Lower leg skin (tissue), 2 donors: ENCODE data around the genes ARF6 and TRIM9.

- PRO-cap = no peak
- RAMPAGE, long total RNA, 2 experiments = no peak in any of the 2 experiments
Measured at GRCh38 chr14:47900959-47901824, 225.8 kb upstream of the MDGA2 start.

DNA sequence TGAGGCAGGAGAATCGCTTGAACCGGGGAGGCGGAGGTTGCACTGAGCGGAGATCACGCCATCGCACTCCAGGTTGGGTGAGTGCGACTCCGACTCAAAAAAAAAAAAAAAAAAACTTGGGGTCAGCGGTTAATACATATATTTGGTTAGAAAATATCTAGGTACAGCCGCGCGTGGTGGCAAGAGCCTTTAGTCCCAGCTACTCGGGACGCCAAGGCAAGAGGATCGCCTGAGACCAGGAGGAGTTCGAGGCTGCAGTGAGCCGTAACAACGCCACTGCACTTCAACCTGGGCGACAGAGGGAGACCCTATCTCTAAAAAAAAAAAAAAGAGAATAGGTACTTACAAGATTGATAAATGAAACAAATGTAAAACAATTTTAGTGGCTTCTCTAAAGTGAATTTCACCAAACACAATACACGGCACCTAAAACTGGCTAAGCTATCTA is 888 bp downstream of the RPS29 start:
- PRO-cap = no peak
- RAMPAGE, long total RNA, 2 experiments = no peak in any of the 2 experiments

DNA sequence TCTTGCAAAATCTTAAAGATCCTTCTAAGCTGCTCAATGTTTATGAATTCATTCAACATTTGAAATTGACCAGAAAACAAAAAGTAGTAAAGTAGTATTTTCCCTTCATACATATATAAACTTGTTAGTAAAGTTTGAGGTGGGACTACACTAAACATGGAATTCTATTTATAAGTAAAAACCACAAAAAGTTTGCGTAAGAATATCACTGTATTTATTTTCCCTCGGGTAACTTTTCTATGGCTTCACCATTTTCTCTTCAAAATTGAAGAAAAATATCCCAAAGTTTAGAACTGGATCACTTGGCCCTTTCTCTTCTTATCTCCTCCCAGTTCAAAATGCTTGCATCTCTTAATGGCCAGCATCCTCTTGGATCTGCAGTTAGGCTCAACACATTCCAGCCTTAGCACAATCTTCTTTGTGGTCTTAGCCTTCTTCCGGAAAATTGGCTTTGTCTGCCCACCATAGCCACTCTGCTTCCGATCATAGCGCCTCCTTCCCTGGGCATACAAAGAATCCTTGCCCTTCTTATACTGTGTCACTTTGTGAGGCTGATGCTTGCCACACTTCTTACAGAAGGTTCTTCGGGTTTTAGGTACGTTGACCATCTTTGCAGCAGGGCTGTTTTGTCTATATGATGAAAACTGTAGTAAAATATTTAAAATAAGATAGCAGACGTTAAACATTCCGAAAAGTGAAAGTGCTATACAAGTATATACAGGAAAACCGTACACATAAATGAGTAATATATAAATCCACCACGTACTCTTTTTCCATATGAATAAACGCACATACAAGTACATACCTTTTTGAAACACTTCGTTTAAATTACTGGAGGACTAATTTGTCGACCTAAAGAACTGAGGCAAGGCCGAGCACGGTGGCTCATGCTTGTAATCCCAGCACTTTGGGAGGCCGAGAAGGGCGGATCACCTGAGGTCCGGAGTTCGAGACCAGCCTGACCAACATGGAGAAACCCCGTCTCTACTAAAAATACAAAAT is 1.6 kb downstream of the RPL36AL start:
- PRO-cap = no peak
- RAMPAGE, long total RNA, 2 experiments = no peak in any of the 2 experiments

DNA sequence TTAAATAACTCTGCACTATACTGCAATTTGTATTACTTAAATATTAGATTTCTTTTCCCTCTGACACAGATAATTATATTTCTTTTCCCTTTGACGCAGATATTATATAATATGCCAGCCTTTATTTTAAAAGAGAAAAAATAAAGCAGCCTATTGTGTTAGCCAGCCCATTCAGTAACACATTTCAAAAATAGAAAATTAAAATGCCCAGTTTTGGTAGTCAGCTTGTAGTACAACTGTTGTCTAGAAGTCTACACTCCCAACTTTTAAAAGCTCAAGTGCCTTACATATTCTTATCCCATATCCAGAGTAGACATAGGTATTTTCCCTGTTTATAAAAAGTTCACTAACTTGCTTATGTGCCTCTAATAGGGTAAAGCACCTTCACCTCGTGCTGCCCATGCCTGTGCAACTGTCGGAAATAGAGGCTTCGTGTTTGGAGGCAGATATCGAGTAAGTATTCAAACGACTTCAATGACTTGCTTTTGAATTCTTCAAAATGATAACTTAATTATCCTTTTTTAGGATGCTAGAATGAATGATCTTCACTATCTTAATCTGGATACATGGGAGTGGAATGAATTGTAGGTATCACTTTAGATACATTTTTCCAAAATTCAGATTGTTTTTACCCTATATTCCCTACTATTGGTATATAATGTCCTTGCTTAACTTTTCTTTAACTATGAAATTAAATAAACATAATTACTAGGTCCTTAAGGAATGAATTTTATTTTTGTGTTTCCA is 11.4 kb downstream of the KLHDC2 start:
- PRO-cap = no peak
- RAMPAGE, long total RNA, 2 experiments = no peak in any of the 2 experiments

- PRO-cap = no peak
- RAMPAGE, long total RNA, 2 experiments = no peak in any of the 2 experiments
Measured at GRCh38 chr14:49880215-49881011, 12.5 kb upstream of the ARF6 start.

GRCh38 chr14:49892793-49893185 is at the start of gene ARF6:
ARF6 (plus strand) TSS chr14:49893082.
- PRO-cap = bidirectional peak, plus-strand start at chr14:49893099, minus-strand start at chr14:49892900
- RAMPAGE, long total RNA, 2 experiments = start-site peak on the plus strand in 2 of 2 experiments, at chr14:49892995-49893125 at its widest, 606 to 718 reads per replicate

- PRO-cap = bidirectional peak, plus-strand start at chr14:49893512, minus-strand start at chr14:49893445
- RAMPAGE, long total RNA, 2 experiments = start-site peak on the minus strand in 2 of 2 experiments, at chr14:49893371-49893459 at its widest, 7 reads per replicate
Measured at GRCh38 chr14:49893186-49893608, 315 bp downstream of the ARF6 start.

- PRO-cap = unidirectional peak, plus-strand start at chr14:49898160
- RAMPAGE, long total RNA, 2 experiments = start-site peak on the plus strand in 1 of 2 experiments, at chr14:49898027-49898070 at its widest, 5 reads per replicate
Measured at GRCh38 chr14:49897861-49898382, 5.0 kb downstream of the ARF6 start.

DNA sequence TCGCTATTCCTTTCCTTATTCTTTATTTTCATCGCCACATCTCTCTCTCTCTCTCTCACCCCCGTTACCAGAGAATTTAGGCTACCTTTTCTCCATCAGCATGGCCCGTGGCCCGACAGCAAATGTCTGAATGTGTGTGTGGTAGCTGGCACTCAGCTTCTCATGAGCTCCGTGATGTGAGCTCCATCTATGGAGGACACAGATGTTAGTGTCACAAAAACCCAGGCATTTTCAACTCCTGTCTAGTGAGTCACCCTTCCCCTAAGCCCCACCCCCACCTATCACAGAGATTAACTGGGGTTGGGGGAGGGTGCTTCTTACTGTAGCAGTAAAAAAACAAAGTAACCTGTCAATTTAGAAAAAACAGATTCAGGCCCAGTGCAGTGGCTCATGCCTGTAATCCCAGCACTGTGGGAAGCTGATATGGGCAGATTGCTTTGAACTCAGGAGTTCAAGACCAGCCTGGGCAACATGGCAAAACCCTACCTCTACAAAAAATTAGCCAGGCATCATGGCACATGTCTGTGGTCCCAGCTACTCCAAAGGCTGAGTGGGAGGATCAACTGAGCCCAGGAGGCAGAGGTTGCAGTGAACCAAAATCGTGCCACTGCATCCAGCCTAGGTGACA is 53.7 kb downstream of the VCPKMT start:
- PRO-cap = no peak
- RAMPAGE, long total RNA, 2 experiments = no peak in any of the 2 experiments

DNA sequence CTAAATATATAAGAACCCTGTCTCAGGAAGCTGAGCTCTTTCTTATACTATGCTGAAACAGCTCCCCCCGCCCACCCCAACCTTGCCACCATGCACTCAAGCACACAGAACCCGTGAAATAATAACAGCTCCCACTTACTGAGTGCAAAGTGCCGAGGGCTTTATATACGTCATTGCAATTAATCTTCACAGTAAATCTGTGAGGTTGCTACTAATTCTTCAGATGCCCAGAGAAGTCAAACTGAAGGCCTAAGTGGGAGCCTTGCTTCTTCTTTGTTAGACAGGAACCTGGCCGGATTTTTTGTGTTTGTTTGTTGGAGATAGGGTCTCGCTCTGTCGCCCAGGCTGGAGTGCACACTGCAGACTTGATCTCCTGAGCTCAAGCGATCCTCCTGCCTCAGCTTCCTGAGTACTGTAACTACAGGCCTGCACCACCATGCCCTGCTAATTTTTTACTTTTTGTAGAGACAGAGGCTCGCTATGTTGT is 34.0 kb downstream of the VCPKMT start:
- PRO-cap = no peak
- RAMPAGE, long total RNA, 2 experiments = no peak in any of the 2 experiments

GRCh38 chr14:50392767-50393399 is 3.8 kb downstream of the CDKL1 start:
- PRO-cap = no peak
- RAMPAGE, long total RNA, 2 experiments = no peak in any of the 2 experiments

DNA sequence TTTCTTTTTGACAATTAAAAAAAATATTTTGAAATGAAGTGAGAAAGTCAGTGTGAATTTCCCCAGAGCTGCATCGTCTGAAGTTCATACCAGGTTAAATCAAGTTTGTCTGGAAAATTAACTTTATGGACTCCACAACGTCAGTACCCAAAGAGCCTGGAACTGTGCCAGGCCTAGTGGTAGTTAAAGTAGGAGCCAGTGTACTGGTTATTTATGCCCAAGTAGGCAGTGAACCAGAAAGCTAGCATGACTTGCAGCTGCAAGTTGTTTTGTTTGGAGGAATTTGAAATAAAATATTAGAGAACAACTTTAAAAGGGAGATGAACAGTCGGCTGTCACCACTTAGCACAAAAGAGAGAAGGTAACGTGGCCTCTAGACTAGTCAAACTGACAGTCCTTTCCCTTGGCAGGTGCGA is 3.0 kb upstream of the CDKL1 start:
- PRO-cap = no peak
- RAMPAGE, long total RNA, 2 experiments = no peak in any of the 2 experiments

GRCh38 chr14:50531700-50532219 is 609 bp downstream of the MAP4K5 start:
- PRO-cap = no peak
- RAMPAGE, long total RNA, 2 experiments = no peak in any of the 2 experiments

GRCh38 chr14:50785050-50785752 is 45.8 kb downstream of the NIN start:
- PRO-cap = no peak
- RAMPAGE, long total RNA, 2 experiments = no peak in any of the 2 experiments

DNA sequence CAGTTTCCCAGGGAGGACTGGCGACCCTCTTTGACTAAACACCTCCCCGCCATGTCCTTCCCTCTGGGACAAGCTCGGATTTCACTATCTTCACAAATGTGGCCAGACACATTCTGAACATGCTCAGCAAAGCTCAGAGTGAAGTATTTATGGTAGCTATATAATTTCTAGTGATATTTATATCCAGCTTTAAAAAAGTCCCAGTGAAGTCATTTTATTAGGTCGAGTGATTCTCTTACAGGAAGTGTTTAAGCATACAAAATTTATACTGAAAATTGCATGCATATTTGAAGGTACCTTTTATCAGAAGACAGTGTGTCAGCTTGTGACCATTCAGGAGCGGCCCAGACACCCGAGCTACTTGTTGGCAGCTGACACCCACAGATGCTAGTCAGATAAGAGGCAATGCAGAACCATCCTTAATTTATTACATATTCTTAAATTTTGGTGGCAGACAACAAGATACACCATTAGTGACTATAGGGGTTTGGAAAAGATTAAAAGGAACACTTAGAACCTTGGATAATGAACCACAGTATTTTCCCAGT is 36.7 kb downstream of the NIN start:
- PRO-cap = no peak
- RAMPAGE, long total RNA, 2 experiments = no peak in any of the 2 experiments

DNA sequence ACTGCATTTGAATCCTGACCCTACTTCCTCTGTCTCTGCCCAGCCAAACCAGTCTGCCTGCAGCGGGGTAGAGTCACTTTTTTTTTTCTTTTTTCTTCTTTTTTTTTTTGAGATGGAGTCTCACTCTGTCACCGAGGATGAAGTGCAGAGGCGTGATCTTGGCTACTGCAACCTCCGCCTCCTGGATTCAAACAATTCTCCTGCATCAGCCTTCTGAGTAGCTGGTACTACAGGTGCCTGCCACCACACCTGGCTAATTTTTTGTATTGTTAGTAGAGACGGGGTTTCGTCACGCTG is 27.2 kb downstream of the NIN start:
- PRO-cap = no peak
- RAMPAGE, long total RNA, 2 experiments = no peak in any of the 2 experiments

- PRO-cap = no peak
- RAMPAGE, long total RNA, 2 experiments = no peak in any of the 2 experiments
Measured at GRCh38 chr14:50942056-50942321, 2.3 kb downstream of the PYGL start.

- PRO-cap = no peak
- RAMPAGE, long total RNA, 2 experiments = no peak in any of the 2 experiments
Measured at GRCh38 chr14:50955360-50956167, 11.3 kb upstream of the PYGL start.

DNA sequence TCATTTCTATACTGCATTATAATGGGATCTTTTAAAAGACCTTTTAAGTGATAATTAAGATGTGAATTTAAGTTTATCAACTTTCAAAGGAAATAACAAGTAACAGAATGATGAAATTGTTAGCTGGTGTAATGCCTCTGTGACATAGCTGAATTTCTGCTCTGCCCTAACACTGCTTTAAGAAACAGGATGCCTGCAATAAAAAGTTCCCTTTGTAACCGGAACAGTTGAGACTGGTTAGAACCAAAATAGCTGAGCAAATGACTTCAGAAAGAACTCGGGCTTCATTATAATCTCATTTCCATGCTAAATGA is 23.4 kb upstream of the PYGL start:
- PRO-cap = no peak
- RAMPAGE, long total RNA, 2 experiments = no peak in any of the 2 experiments

DNA sequence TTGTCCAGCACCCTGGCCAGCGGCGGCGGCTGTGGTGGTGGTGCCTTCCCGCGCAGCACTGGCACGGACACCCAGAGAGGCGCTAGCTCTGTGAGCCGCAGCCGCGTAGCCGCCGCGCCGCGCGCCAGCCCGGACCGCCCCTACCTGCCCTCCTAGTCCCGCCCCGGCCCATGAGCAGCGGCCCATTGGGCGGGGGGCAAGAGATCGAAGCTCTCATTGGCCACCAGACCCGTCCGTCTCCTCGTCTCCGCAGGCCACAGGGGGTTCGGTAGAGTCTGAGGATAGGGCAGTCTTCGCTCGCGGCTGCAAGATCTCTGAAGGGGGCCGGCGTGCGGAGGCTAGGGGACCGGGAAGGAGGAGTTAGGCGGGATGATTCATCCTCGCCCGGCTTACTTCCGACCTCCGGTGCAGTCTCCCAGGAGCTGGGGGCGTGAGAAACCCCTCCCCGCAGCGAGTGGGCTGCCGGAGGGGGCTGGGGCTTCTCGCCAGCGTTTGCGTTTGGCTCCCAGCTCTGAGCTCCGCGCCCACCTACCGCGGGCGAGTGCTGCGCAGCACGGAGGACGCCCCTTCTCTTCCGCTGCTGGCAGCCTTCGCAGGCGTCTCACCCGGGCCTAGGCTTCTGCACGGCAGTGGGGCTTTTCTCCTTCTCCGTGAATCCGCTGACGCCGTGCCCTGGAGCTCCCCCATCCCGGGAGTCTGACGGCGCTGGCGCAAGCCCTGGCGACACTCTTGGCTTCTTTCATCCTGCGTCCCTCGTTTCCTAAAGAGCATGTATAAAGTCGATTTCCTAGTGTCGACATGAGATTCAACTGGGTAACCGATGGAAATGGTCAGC is at the start of gene TRIM9:
Gene TRIM9, minus strand, starts transcription at position 92 of the 835 bp plus-strand sequence.
- PRO-cap = bidirectional peak, plus-strand start at position 259 of the sequence, minus-strand start at position 60 of the sequence; bidirectional peak, plus-strand start at position 308 of the sequence, minus-strand start at position 316 of the sequence
- RAMPAGE, long total RNA, 2 experiments = no peak in any of the 2 experiments